Skin of body (tissue), 2 donors: ENCODE measurements around the genes MLNR, KPNA3 and SPRYD7.

- RAMPAGE, long total RNA: no peak
Measured at GRCh38 chr13:48476082-48476998, 56.5 kb downstream of the RCBTB2 start.

- RAMPAGE, long total RNA: no peak
Measured at GRCh38 chr13:48491981-48492456, 40.9 kb downstream of the RCBTB2 start.

DNA sequence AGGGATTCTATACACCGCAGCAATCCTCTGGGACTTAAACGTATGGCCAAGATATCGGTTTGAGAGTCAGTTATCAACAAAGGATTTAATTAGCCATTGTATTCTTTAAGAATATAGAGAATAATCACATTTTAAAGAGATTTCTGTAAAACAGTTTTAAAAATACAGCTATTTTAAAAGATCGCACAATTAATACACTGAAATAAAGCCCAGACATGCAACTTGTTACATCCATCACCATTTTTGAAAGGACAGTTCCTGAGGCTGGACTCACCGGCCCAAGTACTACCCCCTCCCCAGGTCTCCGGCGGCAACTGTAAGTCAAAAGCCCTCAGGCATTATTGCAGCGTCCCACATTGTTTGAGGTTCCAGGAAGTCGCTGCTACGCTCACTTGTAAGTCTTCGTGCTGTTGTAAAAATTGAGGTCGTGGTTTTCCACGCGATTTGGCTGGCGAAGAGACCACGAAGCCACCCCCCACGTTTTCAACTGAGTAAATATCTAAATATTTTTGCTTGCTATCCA lies 750 bp upstream of the FNDC3A start:
- RAMPAGE, long total RNA: no peak

- RAMPAGE, long total RNA: no peak
Measured at GRCh38 chr13:49098028-49098863, 121.9 kb upstream of the MLNR start.

- RAMPAGE, long total RNA: no peak
Measured at GRCh38 chr13:49136275-49136791, 83.8 kb upstream of the MLNR start.

DNA sequence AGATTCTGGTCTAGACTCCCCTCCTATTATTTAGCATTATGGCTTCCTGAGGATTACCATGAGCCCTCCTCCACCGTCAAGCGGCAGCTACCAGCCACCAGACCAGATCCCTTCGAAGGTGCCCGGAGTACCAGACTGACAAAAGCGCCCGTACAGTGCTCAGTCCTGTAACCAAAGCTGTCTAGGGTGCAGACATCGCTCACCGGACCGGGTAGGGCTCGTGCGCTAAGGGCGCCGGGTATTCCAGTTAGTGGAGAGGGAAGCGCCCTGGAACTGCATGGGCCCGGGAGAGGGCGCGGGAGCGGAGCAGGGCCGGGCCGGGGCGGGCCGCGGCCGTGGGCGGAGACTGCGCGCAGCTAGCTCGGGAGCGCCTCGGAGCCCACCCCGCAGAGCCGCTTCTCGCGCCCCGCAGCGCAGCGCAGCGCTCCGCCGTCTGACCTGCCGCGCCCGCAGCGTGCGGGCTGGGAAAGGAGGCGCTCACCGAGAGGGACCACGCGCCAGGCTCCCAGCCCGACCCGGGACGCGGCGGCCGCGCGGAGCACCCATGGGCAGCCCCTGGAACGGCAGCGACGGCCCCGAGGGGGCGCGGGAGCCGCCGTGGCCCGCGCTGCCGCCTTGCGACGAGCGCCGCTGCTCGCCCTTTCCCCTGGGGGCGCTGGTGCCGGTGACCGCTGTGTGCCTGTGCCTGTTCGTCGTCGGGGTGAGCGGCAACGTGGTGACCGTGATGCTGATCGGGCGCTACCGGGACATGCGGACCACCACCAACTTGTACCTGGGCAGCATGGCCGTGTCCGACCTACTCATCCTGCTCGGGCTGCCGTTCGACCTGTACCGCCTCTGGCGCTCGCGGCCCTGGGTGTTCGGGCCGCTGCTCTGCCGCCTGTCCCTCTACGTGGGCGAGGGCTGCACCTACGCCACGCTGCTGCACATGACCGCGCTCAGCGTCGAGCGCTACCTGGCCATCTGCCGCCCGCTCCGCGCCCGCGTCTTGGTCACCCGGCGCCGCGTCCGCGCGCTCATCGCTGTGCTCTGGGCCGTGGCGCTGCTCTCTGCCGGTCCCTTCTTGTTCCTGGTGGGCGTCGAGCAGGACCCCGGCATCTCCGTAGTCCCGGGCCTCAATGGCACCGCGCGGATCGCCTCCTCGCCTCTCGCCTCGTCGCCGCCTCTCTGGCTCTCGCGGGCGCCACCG lies at the start of gene MLNR:
Gene MLNR, plus strand, starts transcription at position 545 of the 1,189 bp plus-strand sequence.
- RAMPAGE, long total RNA: no peak

GRCh38 chr13:49625374-49626160 lies 2.7 kb upstream of the ARL11 start:
- RAMPAGE, long total RNA: no peak

DNA sequence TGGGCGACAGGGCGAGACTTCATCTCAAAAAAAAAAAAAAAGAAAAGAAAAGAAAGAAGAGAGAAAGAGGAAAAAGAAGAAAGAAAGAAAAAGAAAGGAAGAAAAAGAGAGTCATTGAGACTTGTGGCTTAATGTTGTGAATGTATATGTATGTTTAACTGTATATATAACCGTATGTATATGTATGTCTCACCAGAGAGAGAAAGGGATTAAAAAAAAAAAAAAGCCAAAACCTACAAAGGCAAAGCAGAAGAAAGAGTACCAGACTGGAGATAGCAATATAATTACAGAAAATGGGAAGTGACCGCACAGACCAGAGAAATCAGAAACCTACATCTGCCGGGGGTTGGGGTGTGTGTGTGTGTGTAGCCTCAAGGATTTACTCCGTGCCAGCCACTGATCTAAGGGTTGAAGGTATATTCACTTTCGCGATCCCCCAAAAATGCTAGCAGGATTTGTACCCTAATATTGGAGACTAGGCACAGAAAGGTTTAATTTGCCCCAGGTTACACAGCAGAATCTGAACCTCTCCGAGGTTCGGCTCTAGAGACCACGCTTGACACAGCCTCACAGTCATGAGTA lies 14.7 kb downstream of the ARL11 start:
- RAMPAGE, long total RNA: no peak

DNA sequence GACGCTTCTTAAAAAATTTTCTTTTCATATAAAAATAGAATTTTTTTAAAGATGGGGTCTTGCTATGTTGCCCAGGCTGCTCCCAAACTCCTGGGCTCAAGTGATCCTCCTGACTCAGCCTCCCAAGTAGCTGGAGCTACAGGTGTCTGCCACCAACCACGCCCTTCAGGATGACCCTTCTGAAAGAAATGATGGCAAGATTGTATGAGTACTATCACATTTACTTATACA lies 6.2 kb upstream of the EBPL start:
- RAMPAGE, long total RNA: no peak

- RAMPAGE, long total RNA: no peak
Measured at GRCh38 chr13:49792060-49792854, at the start of gene KPNA3. Gene KPNA3 (minus strand): TSS chr13:49792682.

GRCh38 chr13:49792918-49793109 lies 332 bp upstream of the KPNA3 start:
- RAMPAGE, long total RNA: no peak

DNA sequence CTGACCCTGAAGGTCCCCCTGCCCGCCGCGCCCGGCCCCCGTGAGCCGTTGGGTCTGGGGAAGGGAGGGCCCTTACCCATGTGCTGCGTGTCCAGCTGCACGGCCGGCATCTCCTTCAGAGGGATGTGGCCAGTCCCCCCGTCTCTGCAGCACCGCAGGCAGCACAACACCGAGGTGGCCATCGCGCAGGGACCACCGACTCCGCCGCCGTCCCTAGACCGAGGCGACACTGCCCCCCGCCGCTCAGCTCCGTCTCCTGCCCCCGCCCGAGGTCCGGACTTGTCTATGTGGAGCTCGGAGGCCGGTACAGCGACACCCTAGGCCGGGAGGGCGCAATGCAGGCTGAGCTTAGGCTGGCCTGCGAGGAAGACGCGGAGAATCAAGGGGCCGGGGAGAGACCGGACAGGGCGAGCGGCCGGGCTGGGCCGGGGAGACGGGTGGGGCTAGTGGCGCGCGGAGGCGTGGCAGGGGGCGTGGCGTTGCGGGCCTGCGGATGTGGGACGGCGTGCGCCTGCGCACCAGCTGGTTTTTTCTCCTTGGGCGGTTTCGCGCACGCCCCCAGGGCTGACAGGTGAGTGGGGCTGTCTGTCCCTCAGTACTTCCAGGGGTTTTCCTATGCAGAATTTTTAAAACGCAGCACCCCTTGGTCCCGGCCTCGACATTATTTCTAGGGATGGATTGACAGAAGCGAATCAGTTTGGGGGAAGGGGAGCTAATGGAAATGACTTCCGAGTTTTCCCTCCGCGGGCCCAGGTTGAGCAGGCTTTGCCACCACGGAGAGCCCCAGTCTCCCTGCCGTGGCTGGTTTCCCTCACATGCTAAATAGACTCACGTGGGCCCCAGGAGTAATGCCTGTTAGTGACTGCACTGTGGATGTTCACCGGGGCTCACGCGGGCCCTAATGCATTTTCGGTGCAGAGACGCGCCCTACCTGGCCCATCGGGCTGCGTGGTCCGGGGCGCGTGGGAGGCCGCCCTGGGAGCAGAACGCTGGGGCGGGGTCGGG lies at the start of gene SPRYD7:
Gene SPRYD7, minus strand, starts transcription at position 287 of the 1,005 bp plus-strand sequence.
- RAMPAGE, long total RNA: start-site peak on the minus strand centred at position 249 of the sequence, 81 bp wide, 422 and 42 reads in 2 replicates

GRCh38 chr13:49956196-49956917 lies 20.2 kb upstream of the SPRYD7 start:
- RAMPAGE, long total RNA: no peak

- RAMPAGE, long total RNA: no peak
Measured at GRCh38 chr13:49999008-49999665, 2.3 kb downstream of the TRIM13 start.

- RAMPAGE, long total RNA: no peak
Measured at GRCh38 chr13:50048595-50049417, 33.6 kb downstream of the KCNRG start.

DNA sequence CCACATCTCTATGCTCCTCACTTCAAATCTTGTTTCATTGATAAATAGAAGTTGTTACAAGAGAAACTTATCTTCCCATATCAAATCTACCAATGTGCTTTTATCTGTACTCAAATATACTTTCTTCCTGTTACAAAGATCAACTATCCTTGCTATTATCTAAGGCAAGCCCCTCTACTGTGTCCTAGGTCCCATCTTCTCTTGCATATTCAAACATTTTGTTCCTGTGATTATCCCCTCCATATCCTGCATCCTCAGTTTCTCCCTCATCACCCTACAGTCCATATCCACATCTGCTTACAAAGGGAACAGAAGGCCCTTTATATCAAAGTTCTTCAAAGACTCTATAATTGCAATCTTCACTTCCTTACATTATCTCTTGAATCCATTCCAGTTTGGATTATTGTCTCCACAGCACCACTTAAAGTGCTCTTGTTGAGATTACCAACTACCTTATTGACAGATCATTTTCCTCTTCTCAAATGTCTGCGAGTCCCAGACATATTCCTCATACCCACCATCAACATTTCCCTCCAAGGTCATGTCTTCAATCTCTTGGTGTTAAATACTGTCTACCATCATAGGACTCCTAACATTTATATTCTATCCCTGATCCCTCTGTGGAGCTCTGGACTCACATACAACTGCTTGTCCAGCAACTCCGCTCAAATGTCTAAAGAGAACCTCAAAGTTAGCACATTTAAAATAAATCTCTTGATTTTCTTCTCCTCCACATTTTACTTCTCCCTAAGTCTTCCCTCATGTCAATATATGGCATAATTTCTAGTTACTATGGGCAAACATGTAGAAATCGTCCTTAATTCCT lies 99.3 kb downstream of the KCNRG start:
- RAMPAGE, long total RNA: no peak

DNA sequence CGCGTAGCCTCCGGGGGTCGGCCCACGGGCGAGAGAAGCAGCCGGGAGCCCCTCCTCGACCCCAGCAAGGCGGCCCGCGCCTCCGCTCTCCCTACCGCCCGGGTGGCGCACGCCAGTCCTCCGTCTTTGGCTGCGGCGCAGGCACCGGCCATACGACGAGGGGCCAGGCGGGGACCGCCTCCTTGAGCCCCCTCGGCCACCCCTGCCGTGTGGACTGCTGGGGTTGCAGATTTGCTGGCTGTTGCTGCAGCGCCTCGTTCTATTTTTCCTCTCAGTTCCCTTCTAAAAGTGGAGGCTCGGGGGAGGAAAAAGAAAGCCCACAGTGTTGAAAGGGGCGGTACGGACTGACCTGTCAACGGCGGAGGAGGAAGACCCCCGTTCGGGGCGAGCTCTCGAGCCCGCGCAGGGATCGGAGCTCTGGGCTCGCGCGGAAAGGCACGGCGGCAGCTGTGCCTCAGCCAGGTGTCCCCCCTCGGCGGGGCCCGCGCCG lies 109.8 kb downstream of the KCNRG start:
- RAMPAGE, long total RNA: no peak

- RAMPAGE, long total RNA: no peak
Measured at GRCh38 chr13:50125608-50126603, 110.7 kb downstream of the KCNRG start.

- RAMPAGE, long total RNA: no peak
Measured at GRCh38 chr13:50141105-50141507, 125.9 kb downstream of the KCNRG start.

GRCh38 chr13:50208429-50208740 lies 193.1 kb downstream of the KCNRG start:
- RAMPAGE, long total RNA: no peak